Cardiac fibroblast (primary cell): ENCODE measurements around a stretch of chr6.

GRCh38 chr6:5115097-5115604 lies 30.0 kb downstream of the PPP1R3G start:
- RRBS, result no CpG with 5 or more reads among the region's 11 CpGs

GRCh38 chr6:5447476-5448122 lies 186.3 kb downstream of the FARS2 start:
- RRBS, result no CpG with 5 or more reads among the region's 3 CpGs

GRCh38 chr6:5616665-5617201 lies 355.4 kb downstream of the FARS2 start:
- RRBS, result no CpG with 5 or more reads among the region's 3 CpGs

DNA sequence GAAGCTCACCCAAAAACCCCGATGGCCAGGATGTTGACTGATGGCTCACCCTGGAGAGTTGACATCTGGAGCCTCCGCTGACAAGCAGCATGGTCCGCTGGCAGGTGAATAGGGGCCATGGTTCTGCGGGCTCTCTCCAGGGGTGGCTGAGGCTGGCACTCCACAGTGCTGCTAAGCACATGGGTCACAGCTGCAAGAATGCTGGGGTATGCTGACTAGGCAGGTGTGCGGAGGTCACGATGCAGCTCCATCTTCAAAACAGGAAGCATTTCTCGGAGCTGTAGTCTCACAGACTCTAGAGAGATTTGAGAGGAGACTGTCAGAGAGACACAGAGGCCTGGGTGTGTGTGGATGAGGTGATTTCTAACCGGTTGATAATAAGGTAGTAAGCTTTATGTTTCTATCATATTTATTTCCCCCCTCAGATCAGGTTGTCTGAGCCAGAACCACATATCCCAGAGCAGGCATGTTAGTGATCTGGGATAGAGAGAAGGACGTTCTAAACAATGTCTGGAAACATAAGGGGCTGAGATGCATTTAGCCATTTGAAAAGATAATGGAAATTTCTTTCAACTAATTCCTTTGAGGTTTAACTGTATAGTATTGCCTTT lies 341.5 kb downstream of the NRN1 start:
- RRBS, result no CpG with 5 or more reads among the region's 9 CpGs

DNA sequence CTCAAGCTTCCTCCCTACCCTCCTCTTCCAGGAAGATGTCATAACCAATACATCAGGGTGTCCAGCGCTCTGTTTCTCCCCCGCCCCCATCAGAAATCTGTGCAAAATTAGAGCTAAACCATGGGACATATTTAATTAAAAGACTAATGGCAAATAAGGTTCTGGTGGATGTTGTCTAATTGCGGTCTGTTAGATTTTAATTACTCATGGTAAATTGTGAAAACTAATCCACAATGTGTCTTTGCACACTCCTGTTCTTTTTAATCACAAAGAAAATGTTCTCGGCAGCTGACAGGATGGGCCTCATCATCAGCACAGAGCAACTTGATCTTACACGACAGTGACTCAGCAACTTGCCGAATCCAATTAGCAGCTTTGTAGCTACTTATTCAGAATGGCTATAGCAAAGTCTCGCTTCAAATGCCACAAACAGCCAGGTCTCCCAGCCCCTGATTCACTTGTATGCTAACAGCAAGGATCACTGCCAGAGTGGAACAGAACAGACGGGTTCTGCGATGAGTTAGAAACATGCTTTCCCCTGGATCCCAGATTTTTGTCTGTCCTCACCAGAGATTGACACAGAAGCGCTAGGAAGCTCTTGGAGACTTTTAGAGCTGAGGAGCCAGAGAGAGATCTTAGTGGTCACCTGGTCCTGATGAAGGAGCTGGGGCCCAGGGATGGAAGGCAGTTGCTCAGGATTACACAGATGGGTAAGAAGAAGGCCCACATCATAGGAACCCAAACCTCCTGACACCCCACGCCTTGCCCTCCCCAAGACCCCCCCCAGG lies 254.4 kb downstream of the NRN1 start:
- RRBS, result no CpG with 5 or more reads among the region's 11 CpGs

GRCh38 chr6:5762331-5763150 lies 244.2 kb downstream of the NRN1 start:
- RRBS, result no CpG with 5 or more reads among the region's 23 CpGs

DNA sequence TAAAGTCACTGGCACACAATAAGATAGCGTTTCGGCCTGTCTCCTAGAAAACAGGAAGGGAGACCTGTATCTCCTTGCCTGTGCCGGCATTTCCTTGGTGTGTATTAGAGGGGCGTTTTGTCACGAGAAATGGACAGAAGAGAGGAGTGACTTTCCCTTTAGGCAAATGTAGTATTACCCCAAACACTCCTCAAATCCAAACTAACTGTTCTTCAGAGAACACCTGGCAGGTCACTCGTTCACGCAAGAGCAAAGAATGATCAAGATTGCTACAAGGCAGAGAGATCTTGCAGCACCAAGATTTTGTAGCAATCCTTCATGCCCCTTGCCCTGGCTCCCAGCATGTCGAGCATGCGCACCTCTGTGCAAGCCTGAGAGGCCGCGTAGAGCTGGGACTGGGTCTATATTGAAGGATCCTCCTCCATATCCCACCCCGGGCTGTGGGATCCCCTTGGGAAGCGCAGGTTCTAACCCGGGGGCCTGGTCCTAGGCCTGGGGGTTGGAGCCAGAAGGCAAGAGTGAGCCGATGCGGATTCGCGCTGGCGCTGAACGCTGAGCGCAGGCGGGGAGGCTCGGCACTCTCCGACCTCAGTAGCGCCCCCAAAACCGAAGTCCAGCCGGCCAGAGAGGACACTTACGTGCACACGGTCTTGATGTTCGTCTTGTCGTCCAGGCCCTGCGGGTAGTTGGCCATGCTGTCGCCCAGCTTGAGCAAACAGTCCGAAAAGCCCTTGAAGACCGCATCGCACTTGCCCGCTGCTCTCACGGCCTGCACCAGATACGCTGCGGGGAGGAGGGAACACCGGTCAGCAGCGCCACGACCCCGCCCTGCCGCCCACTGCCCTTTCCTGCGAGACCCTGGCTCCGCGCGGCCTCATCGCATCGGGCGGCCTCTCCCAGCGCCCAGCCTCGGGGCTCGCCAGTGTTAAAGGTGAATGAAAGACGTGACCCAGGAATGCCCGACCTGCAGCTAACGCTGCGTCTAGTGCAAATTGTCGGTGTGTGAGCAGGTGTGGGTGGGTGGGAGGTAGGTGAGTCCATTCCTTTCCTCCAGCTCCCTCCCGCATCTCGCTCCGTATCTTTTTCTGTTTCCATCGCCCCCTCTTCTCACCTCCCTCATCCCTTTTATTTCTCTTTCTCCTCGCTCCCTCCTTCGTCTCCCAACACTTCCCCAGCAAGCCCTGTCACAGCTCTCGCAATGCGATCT lies 4.6 kb downstream of the NRN1 start:
- RRBS, result no CpG with 5 or more reads among the region's 68 CpGs

DNA sequence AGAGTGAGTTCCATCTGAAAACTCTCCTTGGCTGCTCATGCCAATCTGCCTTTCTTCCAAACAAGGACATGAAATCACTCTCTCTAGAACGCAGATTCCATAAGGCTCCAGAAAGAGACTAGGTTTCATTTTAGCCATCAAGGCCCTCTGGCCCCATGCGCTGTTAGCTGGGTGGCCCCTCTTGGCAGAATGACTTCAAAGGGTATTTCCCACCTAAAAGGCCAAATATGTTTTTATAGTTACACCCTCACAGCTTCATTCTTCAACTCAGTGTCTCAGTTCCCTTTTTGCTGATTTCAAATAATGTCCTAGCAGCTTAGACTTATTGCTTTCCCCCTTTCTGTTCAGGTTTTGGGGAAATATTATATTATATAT lies 70.8 kb upstream of the F13A1 start:
- RRBS, result no CpG with 5 or more reads among the region's 2 CpGs

GRCh38 chr6:6404910-6405451 lies 84.5 kb upstream of the F13A1 start:
- RRBS, result no CpG with 5 or more reads among the region's 10 CpGs

DNA sequence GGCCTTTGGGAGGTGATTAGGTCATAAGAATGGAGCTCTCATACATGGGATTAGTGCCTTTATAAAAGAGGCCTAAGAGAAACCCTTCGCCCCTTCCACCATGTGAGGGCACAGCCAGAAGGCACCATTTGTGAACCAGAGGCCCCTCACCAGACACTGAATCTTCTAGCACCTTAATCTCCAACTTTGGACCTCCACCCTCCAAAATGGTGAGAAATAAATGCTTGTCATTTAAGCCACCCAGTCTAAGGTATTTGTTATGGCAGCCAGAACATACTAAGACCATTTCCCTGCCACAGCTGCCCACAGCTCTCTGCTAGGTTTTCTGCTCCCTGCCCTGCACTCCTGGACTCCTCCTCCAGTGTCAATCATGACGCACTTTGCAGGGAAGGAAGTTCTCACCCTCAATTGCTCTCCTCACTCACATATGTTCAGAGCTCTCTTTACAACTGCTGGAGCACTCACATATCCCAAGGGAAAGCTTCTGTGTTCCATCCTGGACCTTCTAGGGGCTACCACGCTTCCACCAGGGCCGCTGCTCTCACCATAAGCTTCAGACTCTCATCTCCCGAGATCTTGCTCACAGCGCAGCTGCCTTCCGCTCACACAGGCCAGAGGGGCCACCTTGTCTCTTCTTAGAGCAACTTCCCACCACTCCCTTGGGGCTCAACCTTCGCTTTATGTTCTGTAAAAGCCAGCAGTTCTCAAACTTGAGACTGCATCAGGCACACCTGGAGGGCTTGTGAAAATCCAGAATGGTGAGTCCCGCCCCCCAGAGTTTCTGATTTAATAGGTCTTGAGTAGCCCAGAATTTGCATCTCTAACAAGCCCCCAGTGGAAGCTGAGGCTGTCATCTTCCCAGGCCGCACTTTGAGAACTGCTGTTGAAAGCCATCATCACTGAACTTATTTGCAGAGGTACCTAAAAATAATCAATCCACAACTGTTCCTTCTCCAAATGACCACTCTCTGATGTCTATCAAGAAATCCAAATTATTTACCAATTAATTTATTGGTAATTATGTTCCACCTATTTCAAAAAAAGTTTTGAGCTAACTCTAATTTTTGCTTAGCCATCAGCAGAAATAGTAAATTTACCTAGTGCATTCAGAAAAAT lies 1.5 kb upstream of the LY86 start:
- RRBS, result no CpG with 5 or more reads among the region's 10 CpGs

GRCh38 chr6:6592838-6593382 lies 4.4 kb downstream of the LY86 start:
- RRBS, result no CpG with 5 or more reads among the region's 1 CpG

DNA sequence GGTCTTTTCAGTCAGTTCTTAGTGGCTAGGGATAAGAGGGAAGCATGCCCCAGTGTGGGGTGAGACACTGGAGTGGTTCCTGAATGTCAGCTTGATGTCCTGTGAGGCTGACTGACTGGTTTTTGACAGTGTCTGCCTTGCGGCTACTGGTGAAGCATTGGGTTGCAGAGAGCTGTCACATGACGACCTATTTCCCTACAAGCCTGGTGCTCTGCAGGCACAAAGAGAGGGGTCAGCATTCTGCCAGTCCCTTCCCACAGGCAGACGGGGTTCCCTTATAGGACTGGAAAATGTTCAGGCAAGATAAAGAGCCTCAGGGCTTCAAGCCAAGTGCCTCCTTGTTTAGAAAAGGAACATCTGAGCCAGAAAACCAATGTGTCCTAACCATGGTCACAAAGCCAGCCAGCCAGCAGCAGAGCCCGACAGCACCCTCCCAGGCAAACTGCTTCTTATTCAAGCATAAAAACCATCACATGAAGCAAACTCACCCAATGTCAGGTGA lies 11.0 kb downstream of the LY86 start:
- RRBS, result no CpG with 5 or more reads among the region's 4 CpGs

DNA sequence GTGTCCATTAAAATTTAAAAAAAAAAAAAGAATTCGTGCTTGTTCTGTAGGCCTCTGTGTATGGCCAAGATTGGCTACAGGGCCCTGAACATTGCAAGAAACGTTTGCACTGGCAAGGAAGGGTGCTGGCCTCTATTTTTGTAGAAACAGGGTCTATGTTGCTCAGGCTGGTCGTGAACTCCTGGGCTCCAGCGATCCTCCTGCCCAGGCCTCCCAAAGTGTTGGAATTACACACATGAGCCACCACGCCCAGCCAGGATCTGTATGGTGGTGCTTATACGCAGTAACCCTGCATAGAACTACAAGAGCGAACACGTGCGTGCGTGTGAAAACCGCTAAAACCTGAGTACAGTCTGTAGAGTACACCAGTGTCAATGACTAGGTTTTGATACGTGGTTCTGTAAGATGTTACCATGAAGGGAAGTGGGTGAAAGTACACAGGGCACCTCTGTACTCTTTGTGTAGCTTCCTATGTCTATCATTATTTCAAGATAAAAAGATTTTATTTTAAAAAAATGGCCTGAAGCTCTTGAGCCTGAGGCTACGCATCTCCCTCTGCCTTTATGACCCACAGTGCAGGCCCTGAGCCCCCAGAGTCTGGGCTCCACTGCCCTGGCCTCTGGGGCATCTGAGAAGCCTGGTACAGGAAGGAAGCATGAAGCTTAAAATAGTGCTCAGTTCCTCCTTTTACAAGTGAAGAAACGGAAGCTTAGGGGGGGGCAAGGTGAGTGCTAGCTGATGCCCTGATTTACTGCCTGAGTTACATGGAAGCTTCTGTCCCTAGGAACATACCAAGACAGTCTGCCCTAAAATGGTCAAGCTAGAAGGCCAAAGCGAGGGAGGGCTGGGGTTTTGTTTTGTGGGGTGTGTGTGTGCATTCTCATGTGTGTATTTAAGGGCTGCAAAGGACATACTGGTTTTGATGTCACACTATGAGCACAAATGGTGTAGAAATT lies 21.6 kb downstream of the LY86 start:
- RRBS, result no CpG with 5 or more reads among the region's 15 CpGs

- RRBS, result no CpG with 5 or more reads among the region's 11 CpGs
Measured at GRCh38 chr6:6678774-6679225, 90.3 kb downstream of the LY86 start.

GRCh38 chr6:6725692-6726189 lies 137.2 kb downstream of the LY86 start:
- RRBS, result no CpG with 5 or more reads among the region's 10 CpGs

GRCh38 chr6:6741186-6741519 lies 152.6 kb downstream of the LY86 start:
- RRBS, result no CpG with 5 or more reads among the region's 3 CpGs

- RRBS, result no CpG with 5 or more reads among the region's 5 CpGs
Measured at GRCh38 chr6:6796998-6797297, 208.4 kb downstream of the LY86 start.

DNA sequence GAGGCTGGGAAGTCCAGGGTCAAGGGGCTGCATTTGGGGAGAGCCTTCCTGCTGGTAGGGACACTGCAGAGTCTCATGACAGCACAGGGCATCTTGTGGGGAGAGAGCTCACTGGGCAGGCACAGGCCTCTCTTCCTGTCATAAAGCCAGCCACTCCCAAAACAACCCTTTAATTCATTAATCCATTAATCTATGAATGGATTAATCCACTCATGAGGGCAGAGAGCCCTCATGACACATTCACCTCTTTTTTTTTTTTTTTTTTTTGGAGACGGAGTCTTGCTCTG lies 210.5 kb downstream of the LY86 start:
- RRBS, result no CpG with 5 or more reads among the region's 1 CpG

- RRBS, result no CpG with 5 or more reads among the region's 3 CpGs
Measured at GRCh38 chr6:6861254-6861689, 246.5 kb upstream of the RREB1 start.

DNA sequence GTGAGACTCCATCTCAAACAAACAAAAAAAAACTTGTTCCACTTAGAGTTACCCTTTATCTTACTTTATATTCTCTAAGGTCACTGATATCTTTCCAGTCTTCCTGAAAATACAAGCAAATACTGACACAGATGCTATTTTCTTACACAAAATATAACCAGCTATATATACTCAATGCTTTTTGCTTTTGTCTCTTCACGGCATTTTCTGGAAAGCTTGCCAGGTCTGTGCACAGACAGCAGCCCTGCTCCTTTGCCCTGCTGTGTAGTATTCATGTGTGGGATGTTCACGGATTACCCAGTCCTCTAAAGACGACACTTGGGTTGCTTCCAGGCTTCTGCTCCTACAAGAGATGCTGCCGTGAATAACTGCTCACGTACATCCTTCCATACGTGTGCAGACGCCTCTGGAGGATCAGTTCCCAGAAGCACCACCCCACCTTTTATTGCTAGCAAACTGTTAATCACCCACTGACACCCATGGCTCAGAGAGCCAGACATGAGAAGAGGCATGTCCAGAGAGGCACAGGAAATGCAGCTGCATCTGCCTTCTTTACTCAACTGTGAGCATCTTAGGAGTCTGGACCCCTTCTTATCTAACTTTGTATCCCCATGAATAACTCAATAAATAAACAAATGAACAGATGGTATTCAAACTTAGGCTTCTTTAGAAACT lies 229.0 kb upstream of the RREB1 start:
- RRBS, result no CpG with 5 or more reads among the region's 7 CpGs